Keratinocyte (primary cell): ENCODE measurements around the gene FIGNL1.

DNA sequence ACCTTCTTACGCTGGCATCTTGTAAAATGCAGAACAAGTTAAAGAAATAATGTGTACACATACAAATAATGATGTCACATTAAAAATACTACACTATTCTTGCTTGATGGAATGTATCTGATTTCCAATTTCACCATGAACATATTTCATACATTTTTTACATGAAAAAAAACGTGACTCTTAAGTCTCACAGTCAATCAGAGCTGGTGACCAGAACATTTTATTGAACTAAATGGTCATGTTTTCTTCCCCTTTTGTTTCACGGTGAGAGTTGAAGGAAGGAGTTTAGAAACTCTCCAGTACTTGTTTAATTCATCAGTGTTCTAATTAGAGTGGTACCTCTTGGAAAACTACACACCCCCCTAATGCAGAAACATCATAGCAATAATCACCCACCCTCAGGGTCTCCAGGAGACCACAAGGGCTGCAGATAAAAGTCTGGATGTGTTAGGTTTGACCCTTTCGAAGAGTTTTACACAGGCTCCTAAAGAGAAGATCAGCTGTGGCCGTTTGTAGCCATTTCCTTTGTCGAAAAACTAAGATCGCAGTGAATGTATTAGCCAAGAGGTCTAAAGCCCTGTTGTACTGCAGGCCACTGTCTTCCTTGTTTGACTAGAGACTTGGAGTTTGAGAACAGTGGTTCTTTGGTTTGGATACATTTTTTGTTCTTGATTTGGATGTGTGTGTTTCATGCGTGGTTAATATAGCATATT, 1.8 kb downstream of the IKZF1 start:
CAGE:
- cytosol, long polyA minus RNA, result no peak
- cytosol, long polyA plus RNA, result no peak
- long polyA plus RNA, result no peak
- nucleus, long polyA minus RNA, result no peak
- nucleus, long polyA plus RNA, result no peak

DNA sequence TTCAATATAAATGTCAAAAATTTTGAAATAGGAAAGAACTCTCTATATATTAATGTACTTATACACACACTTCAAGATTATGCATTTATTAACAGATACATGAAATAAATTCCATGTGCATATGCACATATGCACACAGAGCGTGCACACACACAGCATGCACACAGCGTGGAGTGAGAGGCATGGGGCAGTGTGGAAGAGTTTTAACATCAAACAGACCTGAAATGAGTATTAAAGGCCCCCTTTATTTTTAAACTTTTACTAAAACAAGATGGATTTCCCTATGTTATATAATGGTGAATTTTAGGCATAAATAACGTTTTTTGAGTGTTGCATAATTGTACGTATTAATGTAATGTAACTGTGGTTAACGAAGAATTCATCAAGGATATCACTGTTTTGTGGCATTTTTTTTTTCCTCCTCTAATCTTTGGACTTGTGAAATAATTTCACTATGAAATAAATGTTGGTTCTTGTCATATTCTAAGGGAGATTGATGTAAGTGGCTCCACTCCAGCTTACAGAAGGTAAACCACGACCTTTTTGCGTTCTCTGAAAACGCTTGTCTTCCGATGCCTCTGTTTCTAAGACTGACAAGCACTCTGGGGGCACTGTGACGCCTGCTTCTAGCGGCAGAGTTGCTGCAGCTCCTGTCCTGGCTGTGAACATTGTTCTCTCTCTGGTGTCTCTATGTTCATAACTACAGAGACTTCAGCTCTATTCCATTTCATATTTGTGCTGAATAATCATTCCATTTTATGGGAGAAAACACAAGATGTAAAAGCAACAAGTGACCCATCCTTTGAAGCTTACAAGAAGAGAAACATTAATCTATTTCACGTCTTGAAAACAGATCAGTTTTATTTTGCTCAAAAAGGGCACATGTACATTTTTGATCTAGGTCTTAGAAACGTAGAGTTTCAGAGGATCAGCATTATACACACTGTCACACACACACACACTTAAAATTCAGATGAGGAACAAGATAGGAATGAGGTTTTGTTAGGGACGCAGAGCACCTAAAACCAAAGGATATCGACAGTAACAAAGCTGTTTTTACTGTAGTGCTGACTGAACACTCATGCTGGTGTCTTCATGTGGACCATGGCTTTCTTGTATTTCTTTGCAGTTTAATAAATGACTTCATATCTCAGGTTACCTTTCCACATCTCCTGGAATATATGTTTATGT, 2.7 kb downstream of the IKZF1 start:
CAGE:
- cytosol, long polyA minus RNA, result no peak
- cytosol, long polyA plus RNA, result no peak
- long polyA plus RNA, result no peak
- nucleus, long polyA minus RNA, result no peak
- nucleus, long polyA plus RNA, result no peak

DNA sequence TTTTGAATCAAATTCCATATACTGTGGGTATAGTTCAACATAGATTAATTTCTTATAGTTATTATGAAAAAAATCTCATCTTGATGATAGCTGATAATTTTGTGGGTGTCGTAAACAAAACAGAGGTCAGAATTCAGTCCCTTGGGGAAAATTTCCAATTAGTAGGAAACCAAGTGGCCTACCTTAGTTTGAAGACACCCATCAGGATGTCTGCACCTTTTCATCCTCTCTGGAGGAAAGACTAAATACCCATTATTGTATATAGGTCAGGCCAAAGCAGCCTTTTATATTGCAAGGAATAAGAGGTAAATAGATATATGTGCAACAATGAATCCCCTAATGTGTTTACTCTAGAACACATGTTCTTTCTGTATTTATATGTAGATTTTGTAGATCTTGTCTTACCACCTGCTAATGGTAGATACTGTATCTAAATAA, 6.5 kb downstream of the IKZF1 start:
CAGE:
- cytosol, long polyA minus RNA, result no peak
- cytosol, long polyA plus RNA, result no peak
- long polyA plus RNA, result no peak
- nucleus, long polyA minus RNA, result no peak
- nucleus, long polyA plus RNA, result no peak

DNA sequence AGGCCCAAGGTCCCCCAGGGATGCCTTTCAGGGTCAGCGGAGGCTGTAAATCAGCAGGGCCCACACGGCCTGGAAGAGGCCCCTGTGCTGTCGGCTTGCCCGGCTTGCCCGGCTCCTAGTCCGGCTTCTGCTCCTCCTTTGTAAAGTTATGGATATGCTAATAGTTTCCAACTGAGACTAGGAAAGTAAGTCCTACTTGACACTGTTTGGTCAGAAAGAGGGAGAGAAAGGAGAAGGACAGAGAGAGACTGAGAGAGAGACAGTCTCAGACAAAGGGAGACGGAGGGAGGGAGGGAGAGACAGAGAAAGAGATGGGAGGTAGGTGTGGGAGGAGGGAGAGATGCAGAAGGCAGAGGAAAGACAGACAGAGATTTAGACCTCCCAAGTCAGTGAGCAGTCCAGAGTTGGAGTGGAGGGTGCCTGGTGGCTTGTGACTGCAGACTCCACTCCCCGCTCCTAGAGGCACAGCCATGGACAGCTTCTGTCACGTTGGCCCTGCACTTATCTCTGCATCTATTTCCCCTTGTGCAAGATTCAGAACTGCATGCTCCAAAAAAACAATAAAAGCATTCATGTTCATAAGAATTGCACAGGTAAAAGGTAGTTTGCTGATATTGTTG, 10.6 kb downstream of the IKZF1 start:
CAGE:
- cytosol, long polyA minus RNA, result no peak
- cytosol, long polyA plus RNA, result no peak
- long polyA plus RNA, result no peak
- nucleus, long polyA minus RNA, result no peak
- nucleus, long polyA plus RNA, result no peak

CAGE:
- cytosol, long polyA minus RNA, result no peak
- cytosol, long polyA plus RNA, result no peak
- long polyA plus RNA, result no peak
- nucleus, long polyA minus RNA, result start-site peak on the minus strand at chr7:50450347-50450352, 91 reads
- nucleus, long polyA plus RNA, result no peak
Measured at GRCh38 chr7:50450170-50450660, at the start of gene FIGNL1. TSS of gene FIGNL1 (minus strand) at chr7:50450350.

DNA sequence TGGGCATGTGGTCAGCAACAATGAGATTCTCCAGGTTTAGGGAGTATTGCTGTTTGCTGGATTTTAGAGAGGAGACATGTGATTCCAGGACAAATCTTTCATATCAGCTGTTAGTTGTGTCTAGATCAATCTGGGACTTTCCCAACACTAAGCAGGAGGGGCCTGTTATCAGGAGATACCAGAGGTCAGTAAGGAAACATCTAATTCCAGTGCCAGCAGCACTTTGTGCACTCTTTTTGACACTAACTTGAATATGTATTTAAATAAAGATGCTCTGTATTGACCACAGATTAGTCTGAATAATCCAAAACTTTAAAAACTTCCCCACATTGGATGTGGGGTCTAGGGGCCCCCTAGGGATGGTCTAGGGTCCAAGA, 6.3 kb upstream of the FIGNL1 start:
CAGE:
- cytosol, long polyA minus RNA, result no peak
- cytosol, long polyA plus RNA, result no peak
- long polyA plus RNA, result no peak
- nucleus, long polyA minus RNA, result no peak
- nucleus, long polyA plus RNA, result no peak

CAGE:
- cytosol, long polyA minus RNA, result no peak
- cytosol, long polyA plus RNA, result no peak
- long polyA plus RNA, result no peak
- nucleus, long polyA minus RNA, result no peak
- nucleus, long polyA plus RNA, result no peak
Measured at GRCh38 chr7:50496961-50497375, 46.8 kb upstream of the FIGNL1 start.

GRCh38 chr7:50629038-50630033, 64.1 kb upstream of the DDC start:
CAGE:
- cytosol, long polyA minus RNA, result no peak
- cytosol, long polyA plus RNA, result no peak
- long polyA plus RNA, result no peak
- nucleus, long polyA minus RNA, result no peak
- nucleus, long polyA plus RNA, result no peak

DNA sequence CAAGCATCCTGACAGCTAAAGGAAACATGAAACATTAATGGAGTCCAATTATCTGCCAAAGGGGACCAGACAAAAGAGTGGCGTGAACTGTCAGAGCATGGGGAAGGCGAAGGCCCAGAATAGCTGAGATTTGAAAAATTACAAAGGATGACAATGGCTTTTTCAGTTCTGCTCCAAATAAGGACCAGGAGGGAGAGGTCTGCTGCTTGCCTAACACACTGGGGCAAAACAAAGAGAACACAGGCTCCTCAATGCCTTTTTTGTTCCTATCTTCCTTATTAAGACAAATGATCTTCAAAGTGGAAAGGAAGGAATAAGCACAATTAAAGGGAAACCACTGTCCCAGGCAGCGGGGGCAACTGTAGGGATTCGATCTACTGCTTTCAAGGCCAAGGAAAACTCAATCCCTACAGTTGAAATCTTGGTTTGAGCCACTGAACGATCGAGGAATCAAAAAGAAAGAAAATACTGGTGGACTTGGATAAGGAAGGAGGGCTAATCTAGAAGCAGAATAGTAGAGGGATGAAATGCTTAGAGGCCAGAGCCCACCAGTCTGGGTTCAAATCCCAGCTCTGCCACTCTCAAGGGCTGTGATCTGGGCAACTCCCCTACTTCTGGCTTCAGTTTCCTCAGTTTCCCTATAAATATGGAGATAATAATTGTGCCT, 91.8 kb downstream of the GRB10 start:
CAGE:
- cytosol, long polyA minus RNA, result no peak
- cytosol, long polyA plus RNA, result no peak
- long polyA plus RNA, result no peak
- nucleus, long polyA minus RNA, result no peak
- nucleus, long polyA plus RNA, result no peak

DNA sequence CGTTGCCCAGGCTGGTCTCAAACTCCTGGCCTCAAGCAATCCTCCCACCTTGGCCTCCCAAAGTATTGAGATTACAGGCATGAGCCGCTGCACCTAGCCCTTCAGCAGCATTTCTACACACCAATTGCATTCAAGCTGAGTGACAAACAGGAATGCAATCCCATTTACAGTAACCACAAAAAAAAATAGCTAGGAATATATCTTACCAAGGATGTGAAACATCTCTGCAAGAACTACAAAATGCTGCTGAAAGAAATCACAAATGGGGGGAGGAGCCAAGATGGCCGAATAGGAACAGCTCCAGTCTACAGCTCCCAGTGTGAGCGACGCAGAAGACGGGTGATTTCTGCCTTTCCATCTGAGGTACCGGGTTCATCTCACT, 115.9 kb upstream of the GRB10 start:
CAGE:
- cytosol, long polyA minus RNA, result no peak
- cytosol, long polyA plus RNA, result no peak
- long polyA plus RNA, result no peak
- nucleus, long polyA minus RNA, result no peak
- nucleus, long polyA plus RNA, result no peak

DNA sequence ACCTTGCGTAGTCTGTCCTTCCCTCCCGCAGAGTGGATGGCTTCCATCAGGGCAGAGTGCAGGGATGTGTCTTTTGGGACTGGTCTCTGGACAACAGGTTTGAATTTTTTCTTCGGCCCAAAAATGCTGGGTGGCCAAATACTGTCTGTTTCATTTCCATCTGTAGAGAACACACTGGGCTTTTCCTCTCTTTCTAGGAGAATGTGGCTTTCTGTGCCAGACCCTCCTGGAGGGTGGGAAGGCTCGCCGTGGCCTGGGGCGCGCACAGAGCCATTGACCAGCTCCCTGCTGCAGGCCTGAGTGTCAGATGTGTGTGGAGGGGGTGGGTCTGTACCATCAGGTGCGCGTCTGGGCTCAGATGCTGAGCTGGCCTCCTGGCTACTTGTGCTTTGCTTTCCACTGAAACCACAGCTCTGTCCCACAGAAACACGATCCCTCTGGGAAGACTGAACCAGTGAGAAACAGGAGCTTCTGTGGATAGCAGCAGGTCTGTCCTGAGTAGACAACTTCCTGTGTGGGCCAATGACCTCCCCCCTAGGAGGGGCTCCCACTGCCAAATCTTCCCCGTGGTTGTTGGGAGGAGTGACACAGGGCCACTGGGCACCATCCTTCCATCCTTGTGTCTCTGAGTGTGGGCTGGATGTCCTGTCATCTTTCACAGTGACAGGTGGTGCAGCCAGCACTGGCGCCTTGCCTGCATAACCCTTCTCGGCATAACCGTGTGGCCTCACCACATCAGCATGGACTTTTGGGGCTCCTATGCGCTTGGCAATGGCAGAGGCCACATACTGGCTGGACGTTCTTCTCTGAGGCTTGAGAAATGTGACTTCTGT, 245.2 kb upstream of the GRB10 start:
CAGE:
- cytosol, long polyA minus RNA, result no peak
- cytosol, long polyA plus RNA, result no peak
- long polyA plus RNA, result no peak
- nucleus, long polyA minus RNA, result no peak
- nucleus, long polyA plus RNA, result no peak

CAGE:
- cytosol, long polyA minus RNA, result no peak
- cytosol, long polyA plus RNA, result no peak
- long polyA plus RNA, result no peak
- nucleus, long polyA minus RNA, result no peak
- nucleus, long polyA plus RNA, result no peak
Measured at GRCh38 chr7:52430380-52430866, 605.0 kb upstream of the POM121L12 start.

GRCh38 chr7:53032213-53032574, 3.2 kb upstream of the POM121L12 start:
CAGE:
- cytosol, long polyA minus RNA, result no peak
- cytosol, long polyA plus RNA, result no peak
- long polyA plus RNA, result no peak
- nucleus, long polyA minus RNA, result no peak
- nucleus, long polyA plus RNA, result no peak

DNA sequence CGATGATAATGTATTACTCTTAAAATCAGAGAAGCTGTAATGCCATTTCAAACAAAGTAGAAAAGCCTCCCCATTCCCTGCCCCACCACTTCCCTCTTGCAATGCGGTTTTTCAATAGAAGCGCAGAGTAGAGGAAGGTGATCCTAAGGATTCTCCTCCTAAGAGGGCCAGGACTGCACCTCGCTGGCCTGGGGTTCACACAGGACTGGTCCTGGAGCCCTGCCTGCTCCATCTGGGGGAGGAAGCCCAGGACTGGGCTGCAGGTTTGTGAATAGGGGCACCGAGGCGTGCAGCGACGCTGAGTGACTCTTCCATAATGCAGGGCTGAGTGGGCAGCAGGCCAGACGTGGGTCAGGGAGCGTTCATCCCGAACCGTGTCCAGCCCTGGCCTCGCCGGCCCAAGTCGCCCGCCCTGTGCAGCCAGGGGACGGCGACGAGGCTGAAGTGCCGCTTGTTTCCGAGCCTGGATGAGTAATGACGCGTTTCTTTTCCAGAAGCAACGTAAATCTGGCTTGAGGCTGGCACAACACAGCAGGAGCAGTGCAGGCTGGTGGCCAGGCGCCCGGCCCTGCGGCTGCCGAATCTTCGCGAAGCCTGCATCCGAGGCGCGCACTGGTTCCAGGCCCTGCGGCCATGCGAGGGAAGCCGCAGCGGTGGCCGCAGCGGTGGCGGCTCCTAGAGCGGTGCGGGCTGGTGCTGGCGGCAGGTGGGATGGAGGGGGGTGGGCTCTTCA, 73.9 kb upstream of the SEC61G start:
CAGE:
- cytosol, long polyA minus RNA, result no peak
- cytosol, long polyA plus RNA, result no peak
- long polyA plus RNA, result no peak
- nucleus, long polyA minus RNA, result no peak
- nucleus, long polyA plus RNA, result no peak

CAGE:
- cytosol, long polyA minus RNA, result no peak
- cytosol, long polyA plus RNA, result no peak
- long polyA plus RNA, result no peak
- nucleus, long polyA minus RNA, result start-site peak on the plus strand at chr7:55024800-55024917, 85 reads; start-site peak on the minus strand at chr7:55025437-55025488, 5 reads
- nucleus, long polyA plus RNA, result no peak
Measured at GRCh38 chr7:55024319-55025624, 6.0 kb downstream of the EGFR start.

CAGE:
- cytosol, long polyA minus RNA, result no peak
- cytosol, long polyA plus RNA, result no peak
- long polyA plus RNA, result no peak
- nucleus, long polyA minus RNA, result no peak
- nucleus, long polyA plus RNA, result no peak
Measured at GRCh38 chr7:55029946-55030401, 11.2 kb downstream of the EGFR start.

GRCh38 chr7:55077371-55078429, 58.9 kb downstream of the EGFR start:
CAGE:
- cytosol, long polyA minus RNA, result no peak
- cytosol, long polyA plus RNA, result no peak
- long polyA plus RNA, result no peak
- nucleus, long polyA minus RNA, result no peak
- nucleus, long polyA plus RNA, result no peak

CAGE:
- cytosol, long polyA minus RNA, result no peak
- cytosol, long polyA plus RNA, result no peak
- long polyA plus RNA, result no peak
- nucleus, long polyA minus RNA, result no peak
- nucleus, long polyA plus RNA, result no peak
Measured at GRCh38 chr7:55100085-55100974, 81.5 kb downstream of the EGFR start.

CAGE:
- cytosol, long polyA minus RNA, result no peak
- cytosol, long polyA plus RNA, result no peak
- long polyA plus RNA, result no peak
- nucleus, long polyA minus RNA, result no peak
- nucleus, long polyA plus RNA, result no peak
Measured at GRCh38 chr7:55152317-55152768, 133.5 kb downstream of the EGFR start.

DNA sequence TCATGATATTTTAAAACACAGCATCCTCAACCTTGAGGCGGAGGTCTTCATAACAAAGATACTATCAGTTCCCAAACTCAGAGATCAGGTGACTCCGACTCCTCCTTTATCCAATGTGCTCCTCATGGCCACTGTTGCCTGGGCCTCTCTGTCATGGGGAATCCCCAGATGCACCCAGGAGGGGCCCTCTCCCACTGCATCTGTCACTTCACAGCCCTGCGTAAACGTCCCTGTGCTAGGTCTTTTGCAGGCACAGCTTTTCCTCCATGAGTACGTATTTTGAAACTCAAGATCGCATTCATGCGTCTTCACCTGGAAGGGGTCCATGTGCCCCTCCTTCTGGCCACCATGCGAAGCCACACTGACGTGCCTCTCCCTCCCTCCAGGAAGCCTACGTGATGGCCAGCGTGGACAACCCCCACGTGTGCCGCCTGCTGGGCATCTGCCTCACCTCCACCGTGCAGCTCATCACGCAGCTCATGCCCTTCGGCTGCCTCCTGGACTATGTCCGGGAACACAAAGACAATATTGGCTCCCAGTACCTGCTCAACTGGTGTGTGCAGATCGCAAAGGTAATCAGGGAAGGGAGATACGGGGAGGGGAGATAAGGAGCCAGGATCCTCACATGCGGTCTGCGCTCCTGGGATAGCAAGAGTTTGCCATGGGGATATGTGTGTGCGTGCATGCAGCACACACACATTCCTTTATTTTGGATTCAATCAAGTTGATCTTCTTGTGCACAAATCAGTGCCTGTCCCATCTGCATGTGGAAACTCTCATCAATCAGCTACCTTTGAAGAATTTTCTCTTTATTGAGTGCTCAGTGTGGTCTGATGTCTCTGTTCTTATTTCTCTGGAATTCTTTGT, 162.3 kb downstream of the EGFR start:
CAGE:
- cytosol, long polyA minus RNA, result no peak
- cytosol, long polyA plus RNA, result no peak
- long polyA plus RNA, result no peak
- nucleus, long polyA minus RNA, result start-site peak on the minus strand centred at position 406 of the sequence, 27 bp wide, 5 reads; start-site peak on the minus strand centred at position 519 of the sequence, 83 bp wide, 26 reads
- nucleus, long polyA plus RNA, result no peak